Breast epithelium (tissue), 2 donors: Measurements from ENCODE around the genes MFSD5, ESPL1, AMHR2 and ATF7.

DNA sequence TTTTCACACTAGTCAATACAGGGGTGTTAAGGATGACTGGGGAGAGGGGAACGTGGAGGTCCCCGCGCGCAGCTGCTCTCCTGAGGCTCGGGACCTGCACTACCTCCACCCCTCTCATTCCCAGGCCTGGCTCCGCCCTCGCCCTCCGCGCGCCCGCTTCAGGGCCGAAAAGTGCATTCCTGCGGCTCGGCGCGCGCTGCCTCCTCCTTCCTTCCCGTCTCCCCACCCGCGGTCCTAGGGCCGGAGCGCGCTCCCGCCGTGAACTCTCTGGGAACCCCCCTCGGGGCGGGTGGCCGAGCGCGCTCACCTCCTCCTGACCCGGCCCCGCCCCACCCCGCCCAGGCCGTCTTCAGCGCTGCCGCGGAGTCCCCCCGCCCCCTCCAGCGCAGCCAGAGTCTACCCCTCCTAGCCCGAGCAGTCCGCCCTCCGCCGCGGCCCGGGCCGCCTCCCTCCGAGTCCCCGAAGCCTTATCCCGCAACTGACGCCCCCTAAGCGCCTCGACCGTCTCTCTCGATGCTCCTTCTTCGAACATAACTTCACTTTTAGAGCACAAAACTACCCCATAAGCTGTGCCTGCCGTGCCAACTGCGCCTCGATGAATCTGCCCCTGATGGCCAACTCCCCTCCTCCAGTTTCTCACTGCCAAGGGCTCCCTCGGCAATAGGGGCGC, 11.1 kb downstream of the RARG start:
- PRO-cap: bidirectional peak, plus-strand start at position 429 of the sequence, minus-strand start at position 236 of the sequence
- RAMPAGE, long total RNA, 2 experiments: no peak in any of the 2 experiments

GRCh38 chr12:53221463-53222082, 10.4 kb downstream of the RARG start:
- PRO-cap: bidirectional peak, plus-strand start at chr12:53221806, minus-strand start at chr12:53221592
- RAMPAGE, long total RNA, 2 experiments: no peak in any of the 2 experiments

DNA sequence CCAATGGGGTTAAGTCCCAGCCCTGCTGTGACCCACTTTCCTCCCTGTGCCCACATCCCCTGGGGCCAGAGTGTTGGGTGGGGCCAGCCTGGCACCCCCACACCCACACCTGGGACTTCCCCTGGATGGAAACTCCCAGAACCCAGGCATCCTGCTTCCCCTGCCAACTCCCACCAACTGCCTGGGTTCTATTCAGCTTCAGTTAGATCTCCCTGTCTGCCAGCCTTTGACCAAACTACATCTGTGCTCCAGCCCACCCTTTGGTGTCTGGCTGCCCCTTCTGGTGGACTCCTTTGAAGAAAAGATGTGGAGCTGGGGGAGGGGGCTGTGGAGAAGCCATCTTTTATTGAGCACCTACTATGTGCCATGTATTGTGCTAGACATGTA, 4.6 kb upstream of the RARG start:
- PRO-cap: no peak
- RAMPAGE, long total RNA, 2 experiments: no peak in any of the 2 experiments

- PRO-cap: bidirectional peak, plus-strand start at chr12:53252123, minus-strand start at chr12:53252011
- RAMPAGE, long total RNA, 2 experiments: start-site peak on the plus strand in 2 of 2 experiments, at chr12:53252092-53252203 at its widest, 18 to 75 reads per replicate
Observed at GRCh38 chr12:53251916-53252456, at the start of gene MFSD5. Gene MFSD5, plus strand, starts transcription at chr12:53252095.

- PRO-cap: unidirectional peak, minus-strand start at chr12:53268187
- RAMPAGE, long total RNA, 2 experiments: no peak in any of the 2 experiments
Observed at GRCh38 chr12:53267955-53268798, at the start of gene ESPL1. Gene ESPL1, plus strand, starts transcription at chr12:53268299.

DNA sequence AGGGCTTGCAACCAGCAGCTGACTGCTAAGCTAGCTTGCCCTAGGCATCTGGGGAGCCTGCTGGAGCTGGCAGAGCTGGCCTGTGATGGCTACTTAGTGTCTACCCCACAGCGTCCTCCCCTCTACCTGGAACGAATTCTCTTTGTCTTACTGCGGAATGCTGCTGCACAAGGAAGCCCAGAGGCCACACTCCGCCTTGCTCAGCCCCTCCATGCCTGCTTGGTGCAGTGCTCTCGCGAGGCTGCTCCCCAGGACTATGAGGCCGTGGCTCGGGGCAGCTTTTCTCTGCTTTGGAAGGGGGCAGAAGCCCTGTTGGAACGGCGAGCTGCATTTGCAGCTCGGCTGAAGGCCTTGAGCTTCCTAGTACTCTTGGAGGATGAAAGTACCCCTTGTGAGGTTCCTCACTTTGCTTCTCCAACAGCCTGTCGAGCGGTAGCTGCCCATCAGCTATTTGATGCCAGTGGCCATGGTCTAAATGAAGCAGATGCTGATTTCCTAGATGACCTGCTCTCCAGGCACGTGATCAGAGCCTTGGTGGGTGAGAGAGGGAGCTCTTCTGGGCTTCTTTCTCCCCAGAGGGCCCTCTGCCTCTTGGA, 1.1 kb downstream of the ESPL1 start:
- PRO-cap: no peak
- RAMPAGE, long total RNA, 2 experiments: no peak in any of the 2 experiments

GRCh38 chr12:53295755-53296018, 345 bp downstream of the PFDN5 start:
- PRO-cap: no peak
- RAMPAGE, long total RNA, 2 experiments: no peak in any of the 2 experiments

DNA sequence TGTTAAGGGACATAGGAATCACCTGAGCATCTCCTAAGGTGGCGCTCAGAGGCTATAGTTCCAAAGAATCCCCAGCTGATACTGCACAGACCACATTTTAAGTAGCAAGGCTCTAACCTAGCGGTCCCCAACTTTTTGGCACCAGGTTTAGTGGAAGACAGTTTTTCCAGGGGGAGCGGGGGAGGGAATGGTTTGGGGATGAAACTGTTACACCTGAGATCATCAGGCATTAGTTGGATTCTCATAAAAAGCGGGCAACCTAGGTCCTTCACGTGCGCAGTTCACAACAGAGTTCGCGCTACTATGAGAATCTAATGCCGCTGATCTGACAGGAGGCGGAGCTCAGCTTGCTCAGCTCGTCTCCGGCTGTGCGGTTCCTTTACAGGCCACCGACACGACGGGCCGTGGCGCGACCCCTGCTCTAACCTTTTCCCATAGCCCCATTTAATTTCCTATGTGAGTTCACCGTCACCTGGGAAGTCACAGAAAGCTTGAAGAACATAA, 2.6 kb upstream of the AAAS start:
- PRO-cap: no peak
- RAMPAGE, long total RNA, 2 experiments: no peak in any of the 2 experiments

- PRO-cap: no peak
- RAMPAGE, long total RNA, 2 experiments: no peak in any of the 2 experiments
Observed at GRCh38 chr12:53414378-53415312, 9.0 kb upstream of the AMHR2 start.

DNA sequence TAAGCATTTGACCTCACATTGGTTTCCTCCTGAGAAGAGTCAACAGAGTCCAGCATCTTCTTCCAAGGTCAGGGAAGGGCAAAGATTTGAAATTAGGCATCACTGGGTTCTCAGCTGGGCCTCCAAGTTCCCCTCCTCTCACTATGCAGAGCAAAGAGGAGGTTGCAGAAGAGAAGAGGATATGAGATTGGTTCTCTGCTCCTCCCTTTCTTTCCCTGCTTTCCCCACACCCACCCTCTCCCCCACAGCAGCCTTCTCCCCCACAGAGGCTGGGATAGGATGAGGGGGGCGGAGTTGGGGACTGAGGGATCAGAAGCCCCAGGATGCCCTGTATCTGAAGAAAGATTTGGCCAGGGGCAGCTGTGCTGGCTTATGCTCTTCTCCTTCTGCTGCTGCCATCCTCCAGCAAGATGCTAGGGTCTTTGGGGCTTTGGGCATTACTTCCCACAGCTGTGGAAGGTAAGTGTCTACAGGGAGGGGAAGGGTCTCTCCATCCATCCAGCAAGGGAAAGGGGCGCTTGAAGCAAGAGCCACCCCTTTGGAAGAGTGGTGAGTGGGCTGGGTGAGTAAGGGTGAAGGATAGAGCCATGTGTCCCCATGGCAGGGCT, at the start of gene AMHR2:
AMHR2 (plus strand) TSS at position 331 of the 608 bp plus-strand sequence.
- PRO-cap: no peak
- RAMPAGE, long total RNA, 2 experiments: no peak in any of the 2 experiments

- PRO-cap: no peak
- RAMPAGE, long total RNA, 2 experiments: no peak in any of the 2 experiments
Observed at GRCh38 chr12:53471091-53471412, 19.1 kb downstream of the PCBP2 start.

GRCh38 chr12:53471612-53472762, 20.1 kb downstream of the PCBP2 start:
- PRO-cap: no peak
- RAMPAGE, long total RNA, 2 experiments: no peak in any of the 2 experiments

DNA sequence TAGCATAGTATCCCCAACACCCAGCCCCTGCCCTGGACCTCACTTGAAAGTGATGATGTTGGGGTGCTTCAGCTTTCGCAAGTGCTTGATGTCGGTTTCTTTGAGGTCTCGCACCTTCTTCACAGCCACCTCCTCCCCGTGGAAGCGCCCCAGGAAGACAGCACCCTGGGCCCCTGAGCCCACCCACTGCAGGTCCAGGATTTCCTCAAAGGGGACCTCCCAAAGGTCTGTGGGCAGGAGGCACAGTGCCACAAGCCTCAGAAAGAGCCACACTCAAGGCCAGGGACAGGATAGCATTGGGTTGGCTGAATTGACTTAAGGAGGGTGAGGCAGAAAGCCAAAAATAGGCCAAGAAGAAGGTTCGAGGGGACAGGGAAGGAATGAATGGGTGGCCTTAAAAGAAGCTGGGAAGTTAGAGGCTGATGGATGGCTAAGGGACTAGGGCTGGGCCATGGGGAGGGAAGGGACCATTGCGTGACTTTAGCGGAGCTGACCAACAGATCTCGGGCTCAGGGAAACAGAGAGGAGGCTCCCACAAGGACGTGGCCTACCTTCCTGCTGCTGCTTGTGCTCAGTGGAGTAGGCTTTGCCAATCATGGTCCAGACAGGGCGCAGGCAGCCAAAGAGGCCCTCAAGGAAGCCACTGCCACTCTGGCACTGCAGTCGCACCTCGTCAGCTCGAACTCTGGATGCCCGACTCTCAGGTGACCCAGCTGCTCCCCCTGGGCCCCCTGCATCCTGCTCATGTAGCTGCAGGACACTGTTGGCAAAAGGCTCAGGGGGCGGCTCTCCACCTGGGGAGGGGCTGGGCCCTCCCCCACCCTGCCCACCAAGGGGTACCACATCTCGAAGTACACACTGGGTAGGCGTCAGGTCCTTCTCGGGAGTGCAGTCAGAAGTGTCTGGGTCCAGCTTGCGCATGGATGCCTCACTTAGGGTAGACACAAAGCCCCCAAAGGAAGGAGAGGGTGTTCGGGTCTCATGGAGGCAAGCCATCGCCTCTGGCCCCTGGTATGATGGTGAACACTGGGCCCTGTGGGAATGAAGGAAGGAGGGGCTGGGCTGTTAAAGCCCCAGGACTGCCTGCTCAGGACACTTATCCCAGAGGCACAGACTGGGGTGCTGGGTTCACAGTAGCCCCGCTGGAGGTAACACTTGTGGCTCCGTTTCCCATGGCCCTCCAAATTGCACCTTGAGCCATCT, 12.5 kb downstream of the MAP3K12 start:
- PRO-cap: no peak
- RAMPAGE, long total RNA, 2 experiments: no peak in any of the 2 experiments

DNA sequence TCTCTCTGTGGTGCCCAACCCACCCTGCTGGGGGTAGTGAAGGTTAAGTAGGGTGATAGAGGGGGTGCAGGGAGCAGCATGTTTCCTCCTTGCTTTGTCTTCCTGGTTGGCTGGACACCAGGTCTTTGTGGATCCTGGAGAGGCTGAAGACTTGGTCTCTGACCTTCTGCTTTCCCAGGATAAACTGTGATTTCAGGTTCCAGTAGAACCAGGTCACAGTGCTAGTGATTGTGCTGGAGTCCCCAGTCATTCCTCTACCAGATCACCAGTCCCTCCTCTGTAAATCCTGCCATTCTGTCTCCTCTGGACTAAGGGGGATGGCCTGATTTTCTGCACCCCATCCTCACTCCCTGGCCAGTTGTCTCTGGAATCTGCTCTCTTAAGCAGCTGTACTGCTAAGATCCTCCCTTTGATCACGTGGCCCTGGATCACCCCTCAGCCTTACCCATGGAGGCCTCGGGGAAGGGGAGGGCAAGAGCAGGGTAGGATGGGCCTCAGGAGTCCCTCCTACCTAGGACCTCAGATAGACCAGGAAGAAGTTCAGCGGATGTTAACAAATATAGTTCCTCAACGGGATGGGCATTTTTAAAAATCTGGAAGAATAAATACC, 3.1 kb downstream of the MAP3K12 start:
- PRO-cap: bidirectional peak, plus-strand start at position 522 of the sequence, minus-strand start at position 352 of the sequence
- RAMPAGE, long total RNA, 2 experiments: no peak in any of the 2 experiments

GRCh38 chr12:53496670-53497094, 2.6 kb downstream of the MAP3K12 start:
- PRO-cap: no peak
- RAMPAGE, long total RNA, 2 experiments: no peak in any of the 2 experiments

DNA sequence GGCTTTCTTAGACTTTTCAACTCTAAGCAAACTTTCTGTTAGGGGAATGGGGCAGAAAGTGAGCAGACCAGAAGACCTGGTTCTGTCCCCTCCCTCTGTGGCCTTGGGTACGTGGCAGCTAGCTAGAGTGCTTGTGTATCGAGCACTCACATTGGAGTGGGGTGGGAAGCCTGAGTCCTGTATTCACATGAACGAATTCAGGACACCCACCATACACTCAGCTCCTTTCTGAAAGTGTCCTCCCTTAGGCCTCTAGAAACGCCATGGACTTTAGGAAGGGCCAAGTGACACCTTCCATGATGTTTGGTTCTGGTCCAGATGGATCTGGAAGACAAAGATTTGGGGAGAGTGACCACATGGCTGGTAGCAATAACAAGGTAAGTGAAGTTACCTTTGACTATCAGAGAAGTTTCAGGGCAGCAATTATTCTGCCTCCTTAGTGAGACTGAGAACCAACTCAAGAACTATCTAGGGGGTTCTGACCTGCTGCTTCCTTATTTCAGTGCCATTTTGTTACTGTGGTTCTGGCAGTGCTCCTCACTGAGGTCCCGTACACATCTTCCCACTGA, 6.9 kb upstream of the NPFF start:
- PRO-cap: no peak
- RAMPAGE, long total RNA, 2 experiments: no peak in any of the 2 experiments

GRCh38 chr12:53625566-53626846, at the start of gene ATF7:
Gene ATF7, minus strand, starts transcription at chr12:53626382.
- PRO-cap: bidirectional peak, plus-strand start at chr12:53626178, minus-strand start at chr12:53625990; bidirectional peak, plus-strand start at chr12:53626514, minus-strand start at chr12:53626355
- RAMPAGE, long total RNA, 2 experiments: start-site peak on the minus strand in 2 of 2 experiments, at chr12:53625890-53626363 at its widest, 59 to 209 reads per replicate

DNA sequence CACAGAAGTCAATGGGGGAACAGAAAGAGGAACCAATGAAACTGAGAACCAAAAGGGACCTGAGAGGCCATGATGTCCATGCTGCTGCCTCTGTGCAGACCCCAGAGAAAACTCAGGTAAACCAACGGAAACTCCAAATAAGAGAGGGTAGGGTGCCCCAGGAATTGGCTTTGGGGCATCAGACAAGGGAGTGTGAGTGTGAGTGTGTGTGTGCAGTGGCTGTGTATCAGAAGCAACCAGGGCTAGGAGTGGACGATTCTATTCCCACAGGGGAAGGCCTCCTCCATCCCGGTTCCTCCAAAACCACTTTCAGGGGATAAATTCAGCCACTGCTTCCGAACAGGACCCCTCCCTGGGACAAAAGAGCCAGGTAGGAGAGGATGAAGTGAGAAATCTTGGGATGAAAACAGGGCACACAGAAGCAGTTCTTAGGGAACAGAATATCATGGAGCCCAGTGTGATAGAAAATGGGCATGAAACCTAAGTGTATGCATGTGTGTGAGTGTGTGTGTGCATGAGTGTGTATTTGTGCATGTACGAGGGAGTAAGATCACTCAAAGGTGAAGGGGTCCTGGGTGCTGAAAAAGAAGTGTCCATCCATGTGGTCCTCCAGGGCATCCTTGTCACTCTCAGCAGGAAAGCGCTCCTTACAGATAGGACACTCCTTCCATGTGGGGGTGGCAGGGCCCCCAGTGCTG, 15.7 kb downstream of the CALCOCO1 start:
- PRO-cap: no peak
- RAMPAGE, long total RNA, 2 experiments: no peak in any of the 2 experiments

DNA sequence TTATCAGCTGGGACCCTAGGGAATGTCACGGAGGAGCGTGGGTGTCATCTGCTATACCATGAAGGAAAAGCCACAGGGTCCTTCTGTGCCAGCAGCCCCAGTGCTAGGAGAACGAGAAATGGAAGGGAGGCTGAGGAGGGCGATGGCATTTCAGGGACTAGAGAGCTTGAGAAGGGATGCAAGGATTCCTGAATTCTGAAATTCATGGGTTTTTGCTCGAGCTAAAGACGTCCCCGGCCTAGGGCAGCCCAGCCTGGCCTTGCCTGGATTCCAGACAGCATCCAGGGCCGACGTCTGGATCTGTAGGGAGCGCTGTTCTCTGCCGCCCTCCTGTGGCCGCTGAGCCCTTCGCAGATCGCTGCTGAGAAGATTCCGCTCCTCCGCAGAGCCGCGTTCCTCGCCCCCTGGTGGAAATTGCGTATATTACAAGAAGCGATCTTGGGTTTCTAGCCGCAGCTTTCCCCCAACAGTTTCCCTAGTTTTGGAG, 19.2 kb upstream of the CALCOCO1 start:
- PRO-cap: no peak
- RAMPAGE, long total RNA, 2 experiments: no peak in any of the 2 experiments

- PRO-cap: no peak
- RAMPAGE, long total RNA, 2 experiments: no peak in any of the 2 experiments
Observed at GRCh38 chr12:53956387-53957010, 1.8 kb downstream of the HOXC12 start.